Retinal pigment epithelial cell (primary cell): ENCODE results near the genes MGAT1 and BTNL3.

- RRBS, result no CpG with 5 or more reads among the region's 7 CpGs
Observed at GRCh38 chr5:179835866-179836491, 15.3 kb downstream of the SQSTM1 start.

DNA sequence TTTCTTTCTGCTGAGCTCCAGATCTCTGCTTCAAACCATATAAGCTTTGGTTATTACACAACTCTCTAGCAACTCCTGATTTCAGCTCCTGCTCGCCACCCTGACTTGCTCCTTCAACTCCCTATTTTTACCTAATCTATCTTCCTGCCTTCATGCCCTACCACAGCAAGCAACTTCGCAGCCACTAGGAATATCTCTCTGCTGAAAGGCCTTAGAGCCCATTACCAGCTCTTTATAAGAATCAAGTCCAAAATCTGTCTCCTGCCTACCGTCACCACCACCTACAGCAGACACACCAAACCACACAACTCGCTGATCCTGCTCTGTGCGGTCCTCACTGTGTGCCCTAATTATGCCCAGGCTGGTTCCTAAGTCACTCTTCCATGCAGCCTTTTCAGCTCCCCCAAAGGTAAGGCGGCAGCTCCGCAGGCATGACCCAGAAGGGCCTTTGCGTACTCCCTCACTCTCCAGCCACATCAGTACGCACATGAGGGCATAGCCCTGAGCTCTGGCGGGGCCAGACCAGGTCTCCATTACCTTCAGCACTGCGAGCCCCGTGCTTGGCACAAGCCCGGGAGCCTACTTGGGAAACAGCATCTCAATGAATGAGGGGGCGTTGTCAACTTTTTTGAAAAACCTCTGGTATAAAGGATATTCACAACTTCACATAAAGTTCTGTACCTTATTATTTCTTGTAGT, 48.8 kb upstream of the TBC1D9B start:
- RRBS, result no CpG with 5 or more reads among the region's 14 CpGs

- RRBS, result no CpG with 5 or more reads among the region's 20 CpGs
Observed at GRCh38 chr5:179975016-179975510, 67.4 kb upstream of the TBC1D9B start.

DNA sequence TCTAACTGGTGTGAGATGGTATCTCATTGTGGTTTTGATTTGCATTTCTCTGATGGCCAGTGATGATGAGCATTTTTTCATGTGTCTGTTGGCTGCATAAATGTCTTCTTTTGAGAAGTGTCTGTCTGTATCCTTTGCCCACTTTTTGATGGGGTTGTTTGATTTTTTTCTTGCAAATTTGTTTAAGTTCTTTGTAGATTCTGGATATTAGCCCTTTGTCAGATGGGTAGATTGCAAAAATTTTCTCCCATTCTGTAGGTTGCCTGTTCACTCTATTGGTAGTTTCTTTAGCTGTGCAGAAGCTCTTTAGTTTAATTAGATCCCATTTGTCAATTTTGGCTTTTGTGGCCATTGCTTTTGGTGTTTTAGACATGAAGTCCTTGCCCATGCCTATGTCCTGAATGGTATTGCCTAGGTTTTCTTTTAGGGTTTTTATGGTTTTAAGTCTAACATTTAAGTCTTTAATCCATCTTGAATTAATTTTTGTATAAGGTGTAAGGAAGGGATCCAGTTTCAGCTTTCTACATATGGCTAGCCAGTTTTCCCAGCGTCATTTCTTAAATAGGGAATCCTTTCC, 78.1 kb downstream of the RNF130 start:
- RRBS, result no CpG with 5 or more reads among the region's 1 CpG

GRCh38 chr5:180047754-180048434, 23.7 kb downstream of the RNF130 start:
- RRBS, result no CpG with 5 or more reads among the region's 11 CpGs

- RRBS, result no CpG with 5 or more reads among the region's 15 CpGs
Observed at GRCh38 chr5:180083015-180083846, 11.7 kb upstream of the RNF130 start.

DNA sequence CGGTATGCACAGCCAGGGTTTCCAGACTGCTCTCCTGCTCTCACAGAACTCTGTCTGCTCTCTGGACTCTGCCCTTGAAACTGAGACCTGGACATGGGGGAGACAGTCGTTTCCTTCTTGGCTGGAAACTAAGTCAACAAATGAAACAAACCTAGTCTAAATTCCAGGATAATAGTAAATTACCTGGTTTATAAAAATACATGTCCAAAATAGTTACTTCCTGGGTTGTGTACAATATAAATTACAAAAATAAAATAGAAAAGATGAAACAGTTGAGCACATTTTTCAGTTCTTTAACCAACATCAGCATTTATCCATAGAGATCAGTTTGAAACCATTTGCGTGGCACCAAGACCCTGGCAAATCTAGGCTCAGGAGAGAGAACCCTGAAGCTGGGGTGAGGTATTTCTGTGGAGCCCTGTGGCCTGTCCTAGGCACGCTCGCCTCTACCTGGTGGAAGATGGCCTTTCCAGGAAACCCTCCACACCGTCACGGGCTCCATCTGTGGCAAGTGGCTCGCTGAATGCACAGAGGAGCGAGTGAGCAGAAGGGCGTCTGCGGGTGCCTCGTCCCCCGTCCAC, 25.0 kb upstream of the RASGEF1C start:
- RRBS, result no CpG with 5 or more reads among the region's 13 CpGs

DNA sequence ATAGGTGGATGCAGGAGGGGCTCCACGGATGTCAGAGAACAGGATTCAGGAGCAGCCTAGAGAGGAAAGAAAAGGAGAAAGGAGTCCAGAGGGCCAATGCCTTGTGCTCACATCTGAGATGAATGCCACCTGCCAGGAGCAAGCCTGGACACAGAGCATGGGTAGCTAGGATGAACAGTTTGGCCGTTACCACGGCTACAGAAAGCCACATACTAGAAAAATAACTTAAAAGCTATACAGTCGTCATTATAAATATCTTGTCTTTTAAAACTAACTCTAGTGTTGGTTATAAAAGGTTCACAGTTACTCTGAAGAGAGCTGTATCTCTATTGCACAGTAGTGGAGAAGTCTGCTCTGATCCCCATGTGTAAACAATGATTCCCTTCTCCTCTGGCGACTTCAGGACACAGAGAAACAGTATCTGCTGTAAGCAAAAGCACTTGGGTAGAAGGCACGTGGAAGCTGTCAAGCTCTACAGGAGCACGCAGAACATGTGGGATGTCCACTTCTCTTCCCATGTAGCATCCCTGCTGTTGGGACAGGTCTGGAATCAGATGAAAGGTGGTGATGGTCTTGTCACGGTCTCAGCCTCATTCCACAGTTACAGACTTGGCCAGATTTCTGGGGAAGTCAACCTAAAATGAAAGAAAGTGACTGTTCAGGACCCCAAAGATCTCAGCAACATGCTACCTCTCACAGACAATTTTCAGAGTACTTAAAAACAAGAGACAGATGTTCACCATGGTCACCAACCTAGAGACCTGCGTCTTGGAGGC, 9.3 kb upstream of the MAPK9 start:
- RRBS, result no CpG with 5 or more reads among the region's 9 CpGs

GRCh38 chr5:180786580-180787055, 16.0 kb downstream of the MGAT1 start:
- RRBS, result no CpG with 5 or more reads among the region's 12 CpGs

DNA sequence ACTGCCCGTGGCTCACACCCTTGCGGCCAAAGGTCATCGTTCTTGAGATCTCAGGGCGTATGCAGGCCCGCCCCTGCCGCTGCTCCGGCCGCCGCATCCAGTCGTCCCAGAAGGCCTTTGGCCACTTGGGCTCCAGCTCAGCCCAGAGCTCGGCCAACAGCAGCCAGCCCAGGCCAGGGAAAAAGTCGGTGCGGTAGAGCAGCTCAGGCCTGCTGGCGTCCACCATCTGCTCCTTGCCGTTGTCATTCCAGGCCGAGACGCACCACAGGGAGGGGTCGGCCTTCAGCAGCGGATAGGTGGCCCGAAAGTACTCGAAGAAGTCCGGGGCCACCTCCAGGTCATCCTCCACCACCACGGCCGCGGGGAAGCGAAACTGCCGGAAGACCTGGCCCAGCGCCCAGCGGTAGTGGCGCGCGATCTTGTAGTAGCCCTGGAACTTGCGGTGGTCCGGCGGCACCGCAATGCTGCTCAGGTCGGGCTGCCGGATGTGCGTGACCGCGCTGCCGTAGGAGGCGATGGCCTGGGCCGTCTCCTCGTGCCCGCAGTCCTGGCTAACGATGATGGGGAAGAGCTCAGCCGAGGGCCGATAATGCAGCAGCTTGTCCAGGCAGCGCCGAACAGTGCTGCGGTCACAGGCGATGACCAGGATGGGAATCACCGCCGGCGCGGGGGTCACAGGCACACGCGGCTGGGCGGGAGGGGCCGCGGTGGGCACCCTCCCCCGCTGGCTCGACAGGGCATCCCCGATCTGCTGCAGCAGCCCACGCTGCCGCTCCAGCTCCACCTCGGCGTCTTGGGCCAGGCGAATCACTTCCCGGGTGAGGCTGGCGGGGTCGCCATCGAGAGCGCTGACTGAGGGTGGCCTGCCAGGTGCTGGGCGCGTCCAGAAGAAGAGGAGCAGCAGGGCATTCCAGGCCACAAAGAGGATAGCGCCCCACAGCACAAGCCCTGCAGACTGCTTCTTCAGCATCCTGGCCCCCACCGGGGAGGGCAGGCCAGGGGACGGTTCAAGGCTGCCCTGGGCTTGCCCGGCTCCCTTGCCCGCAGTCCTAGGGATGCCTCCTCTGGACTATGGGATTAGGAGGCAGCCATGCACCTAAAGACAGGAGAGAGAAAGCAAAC, 10.2 kb downstream of the MGAT1 start:
- RRBS, result 95% methylated on average over 15 of the region's 82 CpGs

- RRBS, result 4% methylated on average over 40 of the region's 72 CpGs
Observed at GRCh38 chr5:180802650-180803545, at the start of gene MGAT1. Gene MGAT1, minus strand, starts transcription at chr5:180802806.

GRCh38 chr5:180811412-180812213, 9.0 kb upstream of the MGAT1 start:
- RRBS, result 94% methylated on average over 4 of the region's 13 CpGs

DNA sequence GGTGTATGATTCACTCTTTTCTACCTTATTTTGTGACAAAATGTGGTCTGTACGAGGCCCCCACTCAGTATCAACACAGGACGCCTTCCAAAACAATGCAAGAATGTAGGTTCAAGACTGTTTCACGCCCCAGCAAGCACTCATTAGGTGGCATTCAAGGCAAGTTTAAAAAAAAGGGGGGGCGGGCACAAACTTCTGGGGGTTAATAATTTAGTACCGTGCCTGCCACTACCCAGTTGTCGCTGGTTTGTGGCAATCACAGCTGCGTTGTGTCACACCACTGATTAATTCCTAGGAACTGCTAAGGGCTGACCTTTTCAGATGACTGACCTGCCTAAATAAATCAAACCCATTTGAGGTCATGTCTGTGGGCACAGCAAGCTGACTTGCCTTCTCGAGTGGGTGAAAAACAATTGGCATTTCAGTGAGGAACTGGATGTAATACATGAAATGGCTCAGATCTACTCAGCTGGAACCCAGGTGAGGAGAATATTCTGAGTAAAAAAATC, 15.2 kb upstream of the MGAT1 start:
- RRBS, result no CpG with 5 or more reads among the region's 8 CpGs

DNA sequence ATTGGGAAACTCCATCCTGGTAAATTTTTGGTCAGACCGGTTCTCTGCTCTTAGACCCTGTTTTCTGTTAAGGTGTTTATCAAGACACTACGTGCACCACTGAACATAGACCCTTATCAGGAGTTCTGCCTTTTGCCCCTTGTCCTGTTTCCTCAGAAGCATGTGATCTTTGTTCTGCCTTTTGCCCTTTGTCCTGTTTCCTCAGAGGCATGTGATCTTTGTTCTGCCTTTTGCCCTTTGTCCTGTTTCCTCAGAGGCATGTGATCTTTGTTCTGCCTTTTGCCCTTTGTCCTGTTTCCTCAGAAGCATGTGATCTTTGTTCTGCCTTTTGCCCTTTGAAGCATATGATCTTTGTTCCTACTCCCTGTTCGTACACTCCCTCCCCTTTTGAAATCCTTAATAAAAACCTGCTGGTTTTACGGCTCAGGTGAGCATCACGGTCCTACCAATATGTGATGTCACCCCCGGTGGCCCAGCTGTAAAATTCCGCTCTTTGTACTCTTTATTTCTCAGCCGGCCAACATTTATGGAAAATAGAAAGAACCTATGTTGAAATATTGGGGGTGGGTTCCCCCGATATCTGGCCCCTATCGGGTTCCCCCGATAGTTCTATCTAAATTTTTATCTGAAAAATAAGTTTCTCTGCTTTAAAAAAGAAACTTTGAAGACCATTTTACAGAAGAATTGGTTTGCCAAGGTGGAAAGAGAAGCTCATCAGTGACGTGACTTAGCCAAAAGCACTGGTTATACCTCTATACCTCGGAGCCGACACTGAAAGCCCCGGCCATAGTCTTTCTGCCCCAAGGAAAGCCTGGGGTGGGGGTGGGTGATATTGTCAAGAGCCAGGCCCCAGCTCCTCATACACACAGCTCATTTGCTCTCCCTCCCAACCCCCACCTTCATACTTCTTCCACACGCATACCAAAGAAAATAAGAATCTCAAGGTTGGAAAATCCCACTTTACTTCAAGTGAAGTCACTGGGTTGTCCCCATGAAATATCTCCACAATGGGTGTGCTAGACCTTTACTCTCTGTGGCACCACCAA, 26.7 kb upstream of the MGAT1 start:
- RRBS, result no CpG with 5 or more reads among the region's 16 CpGs

- RRBS, result no CpG with 5 or more reads among the region's 14 CpGs
Observed at GRCh38 chr5:180830061-180830784, 27.6 kb upstream of the MGAT1 start.

GRCh38 chr5:180909472-180909979, 10.6 kb downstream of the BTNL8 start:
- RRBS, result no CpG with 5 or more reads among the region's 8 CpGs

GRCh38 chr5:180988622-180989158, at the start of gene BTNL3:
Gene BTNL3, plus strand, starts transcription at chr5:180988846.
- RRBS, result no CpG with 5 or more reads among the region's 4 CpGs

- RRBS, result no CpG with 5 or more reads among the region's 8 CpGs
Observed at GRCh38 chr5:180990656-180991210, 2.1 kb downstream of the BTNL3 start.

DNA sequence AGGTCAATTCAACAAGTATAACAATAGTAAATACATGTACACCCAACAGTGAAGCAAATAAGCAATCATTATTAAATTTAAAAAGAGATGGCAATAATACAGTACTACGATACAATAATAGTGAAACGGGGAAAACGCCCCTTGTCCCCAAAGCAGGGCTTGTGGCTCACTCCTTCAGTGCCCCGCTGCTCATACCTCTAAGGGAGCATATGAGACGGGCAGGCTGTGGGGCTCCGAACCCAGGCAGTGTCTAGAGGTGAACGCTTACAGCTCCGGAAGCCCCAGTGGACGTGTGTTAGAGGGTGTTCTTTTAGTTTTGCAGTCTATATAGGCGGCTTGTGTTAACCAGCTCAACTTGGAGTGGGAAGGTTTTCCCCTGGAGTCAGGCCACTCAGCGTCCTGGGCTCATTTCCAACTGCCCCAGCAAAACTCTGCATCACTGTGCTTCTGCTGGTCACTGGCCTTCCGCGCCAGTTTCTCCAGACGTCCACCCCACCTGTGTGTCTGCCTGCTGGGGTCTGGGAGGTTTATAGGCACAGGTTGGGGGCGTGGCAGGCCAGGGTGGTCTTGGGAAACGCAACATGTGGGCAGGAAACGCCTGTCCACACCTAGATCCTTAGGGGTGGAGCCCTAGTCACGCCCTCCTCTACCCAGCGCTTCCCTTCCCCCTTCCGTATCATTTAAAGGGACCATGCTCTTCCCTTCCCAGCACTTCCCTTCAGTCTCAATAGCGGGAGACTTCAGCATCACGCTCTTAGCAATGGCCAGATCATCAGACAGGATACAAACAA, 12.2 kb upstream of the BTNL9 start:
- RRBS, result no CpG with 5 or more reads among the region's 22 CpGs

GRCh38 chr5:181037169-181037584, 2.9 kb upstream of the BTNL9 start:
- RRBS, result no CpG with 5 or more reads among the region's 8 CpGs